ENCODE results near the genes HLA-C, LY6G5C and ABHD16A.

DNA sequence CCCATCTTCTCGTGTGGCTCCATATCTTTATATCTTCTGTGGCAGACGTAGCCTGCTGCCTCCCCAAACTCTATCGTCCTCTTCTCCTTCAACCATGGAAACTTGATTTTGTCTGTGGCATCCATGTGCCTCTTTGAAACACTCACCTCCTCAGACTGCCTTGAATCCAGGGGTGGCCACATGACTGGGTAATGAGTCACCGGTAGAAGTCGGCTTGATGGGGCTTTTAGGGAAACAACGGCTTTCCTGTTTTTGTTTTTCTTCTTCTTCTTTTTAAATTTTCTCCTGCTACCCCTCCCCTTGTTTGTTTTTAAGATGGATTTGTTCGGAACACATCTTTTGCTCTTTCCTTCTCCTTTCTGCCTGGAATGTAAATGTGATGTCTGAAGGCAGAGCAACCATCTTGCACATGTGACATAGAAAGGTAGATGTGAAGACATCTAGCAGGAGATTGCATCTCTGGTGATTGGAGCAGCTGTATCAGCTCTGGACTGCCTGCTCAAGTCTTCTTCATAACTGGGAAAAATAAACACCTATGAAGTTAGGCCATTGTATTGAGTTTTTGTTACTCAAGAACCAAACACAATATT, 70.0 kb upstream of the DDR1 start:
- PRO-cap: no peak

DNA sequence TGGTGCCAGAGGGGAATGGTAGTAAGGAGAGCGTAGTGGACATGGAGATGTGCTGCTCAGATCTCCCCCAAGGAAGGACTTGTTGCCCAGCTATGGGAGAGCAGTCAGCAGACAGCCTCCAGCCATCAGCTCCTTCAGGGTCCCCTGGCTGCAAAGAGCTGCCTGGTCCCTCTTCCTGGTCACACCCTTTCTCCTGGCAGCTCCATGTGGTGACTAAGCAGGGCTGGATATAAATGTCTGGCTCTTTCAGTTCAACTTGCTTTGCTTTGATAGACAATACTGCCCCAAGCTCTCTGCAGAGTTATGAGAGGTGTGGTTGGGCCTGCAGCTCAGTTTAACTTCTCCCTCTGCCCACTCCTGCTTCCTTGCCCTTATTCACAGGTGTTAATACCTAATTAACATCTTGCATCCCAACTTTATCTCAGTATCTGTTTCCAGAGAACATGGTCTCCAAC, 64.1 kb upstream of the DDR1 start:
- PRO-cap: no peak

DNA sequence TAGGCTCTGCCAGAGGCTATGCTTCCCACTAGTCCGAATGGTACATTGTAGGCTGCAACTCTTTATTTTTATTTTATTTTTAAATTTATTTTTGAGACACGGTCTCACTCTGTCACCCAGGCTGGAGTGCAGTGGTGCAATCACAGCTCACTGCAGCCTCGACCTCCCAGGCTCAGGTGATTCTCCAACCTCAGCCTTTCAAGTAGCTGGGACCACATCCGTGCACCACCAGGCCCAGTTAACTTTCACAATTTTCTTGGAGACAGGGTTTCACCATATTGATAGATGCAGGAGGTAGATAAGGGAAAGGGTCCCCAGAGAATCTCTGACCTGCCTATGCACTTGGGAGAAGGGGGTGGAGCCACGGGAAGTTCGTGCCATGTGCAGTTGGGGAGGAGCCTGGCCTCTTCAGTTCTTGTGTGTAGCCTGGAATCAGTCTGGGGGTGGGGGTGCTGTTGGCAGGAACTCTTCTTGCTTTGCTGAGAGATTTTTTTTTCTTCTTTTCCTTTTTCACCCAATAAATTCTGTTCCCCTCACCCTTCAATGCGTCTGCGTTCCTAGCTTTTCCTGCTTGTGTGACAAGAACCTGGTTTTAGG, 41.2 kb upstream of the DDR1 start:
- PRO-cap: no peak

DNA sequence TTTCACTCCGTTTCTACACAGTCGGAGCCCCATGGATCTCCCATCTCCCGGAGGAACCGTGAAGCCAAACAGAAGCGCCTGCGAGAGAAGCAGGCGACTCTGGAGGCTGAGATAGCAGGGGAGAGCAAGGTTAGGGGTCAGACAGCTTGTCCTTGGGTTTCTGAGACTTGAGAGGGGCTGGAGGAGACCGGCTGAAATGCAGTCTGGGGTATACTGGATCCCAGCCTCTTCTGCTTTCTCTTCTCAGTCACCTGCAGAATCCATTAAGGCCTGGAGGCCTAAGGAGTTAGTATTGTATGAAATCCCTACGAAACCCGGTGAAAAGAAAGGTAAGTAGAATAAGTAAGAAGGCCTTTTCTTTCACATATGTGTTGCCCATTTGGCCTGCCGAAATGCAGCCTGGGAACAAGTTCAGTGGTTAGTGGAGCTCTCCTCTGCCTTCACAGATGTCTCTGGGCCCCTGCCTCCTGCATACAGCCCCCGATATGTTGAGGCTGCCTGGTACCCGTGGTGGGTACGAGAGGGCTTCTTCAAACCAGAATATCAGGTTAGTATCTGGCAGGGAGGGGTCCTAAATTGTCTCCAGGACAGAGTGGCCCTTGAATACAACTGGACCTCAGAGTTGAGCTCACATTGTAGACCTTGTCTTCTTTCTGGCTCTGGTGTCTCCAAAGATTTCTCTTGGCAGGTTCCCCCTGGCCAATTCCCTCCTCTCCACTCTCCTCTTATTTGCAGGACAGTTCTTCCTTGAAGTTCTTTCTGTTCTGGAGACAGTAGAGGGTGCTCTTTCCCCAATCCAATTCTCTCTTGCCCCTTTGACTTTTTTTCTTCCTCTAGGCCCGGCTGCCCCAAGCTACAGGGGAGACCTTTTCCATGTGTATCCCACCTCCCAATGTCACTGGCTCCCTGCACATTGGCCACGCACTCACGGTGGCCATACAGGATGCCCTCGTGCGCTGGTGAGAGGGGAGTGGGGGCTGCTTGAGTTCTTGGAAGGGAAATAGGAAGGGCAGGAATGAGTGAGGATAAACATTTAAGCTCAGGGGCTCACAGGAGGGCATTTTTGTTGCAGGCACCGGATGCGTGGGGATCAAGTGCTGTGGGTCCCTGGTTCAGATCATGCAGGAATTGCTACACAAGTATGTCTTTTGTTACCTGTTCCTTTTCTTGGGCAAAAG, 1.3 kb downstream of the VARS2 start:
- PRO-cap: no peak

GRCh38 chr6:30955295-30956272, 14.8 kb downstream of the MUCL3 start:
- PRO-cap: no peak

GRCh38 chr6:31094176-31095027, 18.0 kb downstream of the C6orf15 start:
- PRO-cap: no peak

DNA sequence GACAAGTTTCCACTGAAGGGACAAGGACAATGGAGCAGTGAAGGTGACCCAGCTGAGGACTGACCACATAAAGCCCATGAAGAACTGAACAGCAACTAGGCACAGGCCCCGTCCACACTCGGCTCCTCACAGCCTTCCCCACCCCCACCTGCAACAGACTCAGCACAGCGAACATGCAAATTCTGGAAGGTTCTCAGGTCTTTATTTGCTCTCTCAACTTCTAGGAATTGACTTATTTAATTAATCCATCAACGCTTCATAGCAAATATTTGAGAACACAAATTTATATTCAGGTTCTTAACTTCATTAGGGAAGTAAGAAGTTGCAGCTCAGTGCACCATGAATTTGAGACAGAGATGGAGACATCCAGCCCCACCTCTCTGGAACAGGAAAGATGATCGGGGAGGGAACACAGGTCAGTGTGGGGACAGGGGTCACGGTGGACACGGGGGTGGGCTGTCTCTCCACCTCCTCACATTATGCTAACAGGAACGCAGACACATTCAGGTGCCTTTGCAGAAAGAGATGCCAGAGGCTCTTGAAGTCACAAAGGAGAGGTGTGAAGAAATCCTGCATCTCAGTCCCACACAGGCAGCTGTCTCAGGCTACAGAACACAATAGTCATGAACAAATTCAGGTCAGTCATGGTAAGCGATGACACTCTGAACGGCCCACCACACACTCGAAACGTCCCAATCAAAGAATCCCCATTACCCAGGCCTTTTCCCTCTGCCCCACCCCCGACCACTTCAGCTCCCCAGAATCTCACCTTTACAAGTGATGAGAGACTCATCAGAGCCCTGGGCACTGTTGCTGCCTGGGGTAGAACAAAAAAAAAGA, 3.1 kb downstream of the HLA-C start:
- PRO-cap: no peak

GRCh38 chr6:31271934-31272498, at the start of gene HLA-C:
Gene HLA-C, minus strand, starts transcription at chr6:31272092.
- PRO-cap: bidirectional peak, plus-strand start at chr6:31272266, minus-strand start at chr6:31272077

DNA sequence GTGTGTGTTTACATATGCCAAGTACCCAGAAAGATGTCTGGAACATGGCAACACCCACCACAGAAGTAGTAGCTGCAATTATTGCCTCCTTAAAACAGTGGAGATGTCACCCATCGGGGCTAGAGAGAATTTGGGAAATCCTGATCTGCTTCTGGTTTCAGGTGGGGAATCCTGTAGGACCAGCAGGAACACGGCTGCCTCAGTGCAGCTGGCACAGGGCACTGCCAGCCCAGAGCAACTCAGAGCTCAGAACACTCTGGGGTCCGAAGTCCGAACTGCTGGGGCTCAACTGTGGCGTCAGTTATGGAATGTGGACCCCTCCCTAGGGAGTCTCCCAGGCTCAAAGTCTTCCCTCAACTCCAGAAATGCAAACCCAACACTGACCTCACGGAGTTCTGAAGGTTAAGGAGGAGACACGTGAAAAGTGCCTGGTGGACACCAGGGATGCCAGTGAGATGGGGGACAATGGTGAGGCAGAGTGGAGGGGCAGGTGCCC, 21.4 kb upstream of the HLA-B start:
- PRO-cap: no peak

DNA sequence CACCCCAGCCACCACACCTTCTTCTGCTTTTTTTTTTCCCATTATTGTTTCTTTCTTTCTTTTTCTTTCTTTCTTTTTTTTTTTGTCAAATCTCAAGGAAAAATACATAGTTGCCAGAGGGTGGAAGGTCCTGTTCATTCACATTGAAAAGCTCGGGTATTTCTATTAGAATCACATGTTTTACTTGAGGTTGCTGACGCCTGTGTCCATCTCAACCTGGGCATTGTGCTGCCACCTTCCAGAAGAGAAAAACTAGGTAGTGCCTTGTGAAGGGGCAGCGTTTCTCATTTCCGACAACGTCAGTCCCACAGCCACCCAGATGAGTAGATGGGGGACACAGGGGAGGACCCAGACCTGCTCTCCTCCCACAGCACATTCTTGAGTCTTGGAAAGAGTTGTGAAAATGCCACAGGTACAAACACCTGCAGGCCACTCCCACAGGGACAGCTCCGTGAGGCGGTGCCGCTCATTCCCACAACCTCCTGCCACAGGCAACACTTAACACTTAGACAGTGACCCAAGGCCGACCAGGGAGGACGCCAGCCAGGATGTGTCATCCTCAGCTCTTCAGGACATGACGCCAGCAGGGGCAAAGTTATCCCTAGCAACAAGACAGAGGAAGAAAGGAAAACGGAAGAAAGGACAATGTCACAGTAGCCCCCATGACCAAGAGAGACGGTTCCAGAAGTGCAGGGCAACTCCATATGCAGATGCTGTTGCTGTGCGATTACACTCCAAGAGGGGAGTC, 22.8 kb upstream of the HLA-B start:
- PRO-cap: no peak

- PRO-cap: bidirectional peak, plus-strand start at chr6:31463185, minus-strand start at chr6:31463032
Measured at GRCh38 chr6:31462645-31463383, 35.1 kb upstream of the MICB start.

DNA sequence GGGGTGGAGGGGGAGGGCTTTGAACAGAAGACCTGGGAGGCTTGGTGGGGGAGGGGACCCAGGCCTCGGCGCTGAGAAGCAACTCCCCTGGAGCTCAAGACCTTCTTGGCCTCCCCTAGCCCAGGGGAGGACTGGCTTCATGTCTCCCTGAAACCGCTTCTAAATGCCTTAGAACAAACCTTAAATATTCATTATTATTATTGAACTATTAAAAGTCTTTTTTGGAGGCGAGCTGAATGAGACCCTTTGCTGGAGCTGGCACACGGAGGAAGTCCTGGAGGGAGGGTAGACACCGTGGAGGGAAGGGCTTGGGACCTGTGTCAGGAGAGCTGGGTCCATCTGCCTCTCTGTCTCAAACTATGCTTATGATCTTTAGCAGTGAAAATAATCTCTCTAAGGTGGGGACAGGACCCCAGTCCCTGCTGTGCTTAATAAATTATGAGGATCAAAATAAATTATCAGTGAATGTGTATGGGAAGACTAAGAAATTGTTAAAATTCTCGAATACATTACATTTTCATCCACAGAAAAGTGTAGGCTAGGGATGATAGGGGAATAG, 2.8 kb upstream of the MICB start:
- PRO-cap: no peak

DNA sequence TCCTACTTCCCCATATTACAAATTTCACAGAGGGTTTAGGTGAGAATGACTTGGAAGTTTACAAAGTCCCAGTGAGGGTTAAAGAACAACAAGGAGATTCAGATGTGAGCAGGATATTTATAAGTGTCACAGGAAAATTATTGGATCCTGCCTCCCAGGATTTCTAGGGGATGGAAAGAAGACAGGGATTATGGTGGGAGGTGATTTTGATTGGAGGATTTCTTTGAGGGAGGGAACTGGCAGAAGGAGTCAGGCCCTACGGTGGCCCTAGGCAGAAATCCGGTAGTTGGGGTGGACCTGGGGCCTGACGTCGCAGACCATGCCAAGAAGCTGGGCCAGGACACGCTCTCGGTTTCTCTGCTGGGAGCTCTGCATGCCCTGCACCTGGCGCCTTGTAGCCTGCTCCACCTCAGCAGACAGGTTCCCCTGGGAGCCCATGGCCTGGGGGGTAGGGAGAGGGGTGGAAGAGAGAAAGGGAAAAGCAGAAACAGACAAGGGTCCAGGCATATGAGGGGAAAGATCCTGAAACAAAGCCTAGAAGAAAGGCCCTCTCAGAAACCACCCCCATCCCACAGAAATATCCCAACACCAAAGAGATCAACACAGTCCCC, 1.2 kb downstream of the ATP6V1G2 start:
- PRO-cap: no peak

- PRO-cap: no peak
Measured at GRCh38 chr6:31576553-31577530, 1.5 kb downstream of the TNF start.

GRCh38 chr6:31663000-31663833, 1.6 kb downstream of the GPANK1 start:
- PRO-cap: no peak

GRCh38 chr6:31680547-31681082, at the start of gene LY6G5C:
Gene LY6G5C, minus strand, starts transcription at chr6:31681067.
- PRO-cap: unidirectional peak, plus-strand start at chr6:31680886

GRCh38 chr6:31697346-31698116, 5.6 kb downstream of the ABHD16A start:
- PRO-cap: no peak

- PRO-cap: unidirectional peak, plus-strand start at chr6:31702777; bidirectional peak, plus-strand start at chr6:31703431, minus-strand start at chr6:31703324
Measured at GRCh38 chr6:31702458-31703514, at the start of gene ABHD16A. Gene ABHD16A, minus strand, starts transcription at chr6:31703324.

DNA sequence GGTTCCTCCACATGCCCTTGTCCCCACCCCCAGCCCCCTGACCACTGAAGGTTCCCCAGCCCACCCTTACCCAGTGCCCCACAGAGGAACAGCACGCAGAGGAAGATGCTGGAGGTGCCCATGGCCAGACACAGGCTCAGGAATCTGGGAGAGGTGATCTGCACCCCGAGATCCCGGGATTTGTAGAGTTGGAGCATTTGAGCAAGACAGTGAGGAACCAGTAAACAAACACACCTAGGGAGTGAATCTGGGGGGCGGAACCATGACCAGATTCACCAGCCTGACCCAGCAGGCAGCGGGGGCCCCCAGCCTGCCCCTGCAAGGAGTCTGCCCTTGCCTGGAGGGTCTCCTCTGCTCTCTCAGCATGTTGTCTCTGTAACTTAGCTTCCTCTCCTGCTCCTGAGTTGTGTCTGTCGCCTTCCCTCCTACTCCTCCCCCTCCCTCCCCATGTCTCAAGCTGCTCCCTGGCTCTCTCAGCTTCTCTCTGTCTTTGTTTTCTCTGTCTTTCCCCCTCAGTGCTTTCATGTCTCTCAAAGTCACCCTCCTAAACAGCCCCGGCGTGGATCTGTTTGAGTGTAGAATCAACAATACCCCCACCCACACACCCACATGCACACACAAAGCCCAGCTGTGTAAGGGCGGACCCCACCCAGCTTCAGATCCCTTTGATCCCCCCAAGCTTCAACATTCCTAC, 1.3 kb upstream of the LY6G6D start:
- PRO-cap: no peak

DNA sequence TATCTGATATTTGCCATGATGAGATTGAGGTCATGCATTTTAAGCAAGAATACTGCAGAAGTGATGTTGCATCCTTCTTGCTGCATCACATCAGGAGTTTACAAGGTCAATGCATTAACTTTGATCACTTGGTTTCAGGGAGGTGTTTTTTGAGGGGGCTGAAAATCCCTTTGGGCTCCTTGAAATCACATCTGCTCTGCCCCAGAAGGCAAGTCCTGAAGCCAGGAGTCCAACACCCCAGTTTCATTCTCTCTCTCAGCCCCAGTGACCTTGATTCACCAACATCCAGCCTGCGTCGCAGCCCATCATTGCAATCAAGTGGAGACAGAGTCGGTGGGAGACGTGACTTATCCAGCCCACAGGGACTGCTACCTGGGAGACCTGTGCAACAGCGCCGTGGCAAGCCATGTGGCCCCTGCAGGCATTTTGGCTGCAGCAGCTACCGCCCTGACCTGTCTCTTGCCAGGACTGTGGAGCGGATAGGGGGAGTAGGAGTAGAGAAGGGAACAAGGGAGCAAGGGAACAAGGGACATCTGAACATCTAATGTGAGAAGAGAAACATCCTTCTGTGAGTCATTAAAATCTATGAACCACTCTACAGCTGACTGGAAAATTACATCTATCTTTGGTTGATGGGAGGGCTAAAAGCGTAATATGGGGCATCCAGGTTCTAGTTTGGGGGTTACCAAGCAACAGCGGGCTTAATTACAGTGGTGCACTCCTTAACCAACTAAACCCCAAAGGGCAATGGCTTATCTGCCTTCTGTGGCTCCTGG, 2.4 kb downstream of the LY6G6D start:
- PRO-cap: no peak

Measured in left common carotid artery plus branches (tissue), 1 donor.